Right atrium auricular region (tissue), 2 donors: ENCODE measurements around a stretch of chr18.

DNA sequence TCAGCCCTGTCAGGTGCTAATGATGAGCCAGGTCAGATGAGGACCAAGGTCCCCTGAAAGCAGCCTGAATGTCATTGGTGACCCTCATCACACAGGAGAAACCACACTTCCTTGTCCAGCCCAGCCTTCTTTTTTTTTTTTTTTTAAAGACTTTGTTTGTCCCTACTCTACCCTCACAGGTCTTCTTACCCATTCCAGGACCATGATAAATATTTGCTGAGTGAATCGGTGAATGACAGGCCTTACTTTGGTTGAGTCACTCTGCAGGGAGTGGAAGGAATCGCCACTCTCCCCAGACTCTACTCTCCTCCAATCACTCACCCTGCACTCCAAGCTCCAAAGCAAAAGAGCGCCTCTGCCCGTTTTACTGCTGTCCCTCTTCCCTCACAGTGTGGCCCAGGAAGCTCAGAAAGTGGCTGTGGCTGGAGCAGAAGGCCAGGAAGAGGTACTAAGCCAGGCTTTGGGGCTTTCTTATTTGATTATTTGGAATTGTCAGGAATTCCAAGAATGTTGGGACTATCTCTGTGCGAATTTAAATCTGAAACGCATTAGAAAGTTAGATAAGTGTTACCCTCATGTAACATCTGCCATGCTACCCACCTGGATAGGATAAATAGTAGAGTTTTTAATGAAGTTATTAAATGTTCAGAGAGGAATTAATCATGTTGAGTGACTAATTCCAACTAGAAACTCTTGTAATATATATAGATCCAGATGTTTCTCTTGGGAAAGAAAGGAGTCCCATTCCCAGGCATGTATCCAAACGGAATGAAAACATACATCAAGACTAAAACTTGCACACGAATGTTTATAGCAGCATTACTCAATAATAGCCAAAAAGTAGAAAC, 43.1 kb upstream of the CHMP1B start:
- PRO-cap, result no peak
- RAMPAGE, long total RNA, 2 experiments, result no peak in any of the 2 experiments

- PRO-cap, result no peak
- RAMPAGE, long total RNA, 2 experiments, result no peak in any of the 2 experiments
Measured at GRCh38 chr18:11955115-11956185, 25.9 kb upstream of the IMPA2 start.

- PRO-cap, result no peak
- RAMPAGE, long total RNA, 2 experiments, result no peak in any of the 2 experiments
Measured at GRCh38 chr18:12008187-12008805, 27.0 kb downstream of the IMPA2 start.

- PRO-cap, result no peak
- RAMPAGE, long total RNA, 2 experiments, result no peak in any of the 2 experiments
Measured at GRCh38 chr18:12038607-12039579, 54.8 kb upstream of the ANKRD62 start.

DNA sequence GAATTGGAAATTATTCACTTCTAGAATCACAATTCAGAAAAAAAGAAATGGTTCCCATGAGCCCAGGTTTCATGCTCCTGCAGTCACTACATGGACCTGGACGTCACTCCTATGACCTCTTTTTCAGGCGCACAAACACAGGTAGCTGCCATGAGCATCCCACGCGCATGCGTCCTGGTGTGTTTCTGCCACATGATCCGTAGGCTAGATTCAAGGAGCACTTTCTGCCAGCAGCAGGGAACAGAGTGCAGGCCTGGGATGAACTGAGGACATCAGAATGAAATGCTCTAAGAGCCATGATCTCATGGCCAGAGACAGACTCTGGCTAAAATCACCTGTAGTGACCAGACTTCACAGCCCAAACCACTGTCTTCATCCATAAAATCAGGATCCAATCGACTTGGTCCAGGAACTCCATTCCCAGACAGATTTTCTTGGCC, 26.0 kb downstream of the CIDEA start:
- PRO-cap, result bidirectional peak, plus-strand start at position 240 of the sequence, minus-strand start at position 176 of the sequence
- RAMPAGE, long total RNA, 2 experiments, result no peak in any of the 2 experiments

GRCh38 chr18:12306218-12306740, 1.8 kb upstream of the TUBB6 start:
- PRO-cap, result no peak
- RAMPAGE, long total RNA, 2 experiments, result no peak in any of the 2 experiments

GRCh38 chr18:12307173-12307770, 769 bp upstream of the TUBB6 start:
- PRO-cap, result unidirectional peak, plus-strand start at chr18:12307600; unidirectional peak, plus-strand start at chr18:12307690
- RAMPAGE, long total RNA, 2 experiments, result no peak in any of the 2 experiments

DNA sequence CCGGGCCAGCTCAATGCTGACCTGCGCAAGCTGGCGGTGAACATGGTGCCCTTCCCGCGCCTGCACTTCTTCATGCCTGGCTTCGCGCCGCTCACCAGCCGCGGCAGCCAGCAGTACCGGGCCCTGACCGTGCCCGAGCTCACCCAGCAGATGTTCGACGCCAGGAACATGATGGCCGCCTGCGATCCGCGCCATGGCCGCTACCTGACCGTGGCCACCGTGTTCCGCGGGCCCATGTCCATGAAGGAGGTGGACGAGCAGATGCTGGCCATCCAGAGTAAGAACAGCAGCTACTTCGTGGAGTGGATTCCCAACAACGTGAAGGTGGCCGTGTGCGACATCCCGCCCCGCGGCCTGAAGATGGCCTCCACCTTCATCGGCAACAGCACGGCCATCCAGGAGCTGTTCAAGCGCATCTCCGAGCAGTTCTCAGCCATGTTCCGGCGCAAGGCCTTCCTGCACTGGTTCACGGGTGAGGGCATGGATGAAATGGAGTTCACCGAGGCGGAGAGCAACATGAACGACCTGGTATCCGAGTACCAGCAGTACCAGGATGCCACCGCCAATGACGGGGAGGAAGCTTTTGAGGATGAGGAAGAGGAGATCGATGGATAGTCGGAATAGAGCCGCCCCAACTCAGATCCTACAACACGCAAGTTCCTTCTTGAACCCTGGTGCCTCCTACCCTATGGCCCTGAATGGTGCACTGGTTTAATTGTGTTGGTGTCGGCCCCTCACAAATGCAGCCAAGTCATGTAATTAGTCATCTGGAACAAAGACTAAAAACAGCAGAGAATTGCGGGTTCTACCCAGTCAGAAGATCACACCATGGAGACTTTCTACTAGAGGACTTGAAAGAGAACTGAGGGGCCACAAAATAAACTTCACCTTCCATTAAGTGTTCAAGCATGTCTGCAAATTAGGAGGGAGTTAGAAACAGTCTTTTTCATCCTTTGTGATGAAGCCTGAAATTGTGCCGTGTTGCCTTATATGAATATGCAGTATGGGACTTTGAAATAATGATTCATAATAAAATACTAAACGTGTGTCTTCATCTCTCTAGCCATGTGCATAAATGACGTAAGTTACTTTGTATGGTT, 17.8 kb downstream of the TUBB6 start:
- PRO-cap, result no peak
- RAMPAGE, long total RNA, 2 experiments, result no peak in any of the 2 experiments

DNA sequence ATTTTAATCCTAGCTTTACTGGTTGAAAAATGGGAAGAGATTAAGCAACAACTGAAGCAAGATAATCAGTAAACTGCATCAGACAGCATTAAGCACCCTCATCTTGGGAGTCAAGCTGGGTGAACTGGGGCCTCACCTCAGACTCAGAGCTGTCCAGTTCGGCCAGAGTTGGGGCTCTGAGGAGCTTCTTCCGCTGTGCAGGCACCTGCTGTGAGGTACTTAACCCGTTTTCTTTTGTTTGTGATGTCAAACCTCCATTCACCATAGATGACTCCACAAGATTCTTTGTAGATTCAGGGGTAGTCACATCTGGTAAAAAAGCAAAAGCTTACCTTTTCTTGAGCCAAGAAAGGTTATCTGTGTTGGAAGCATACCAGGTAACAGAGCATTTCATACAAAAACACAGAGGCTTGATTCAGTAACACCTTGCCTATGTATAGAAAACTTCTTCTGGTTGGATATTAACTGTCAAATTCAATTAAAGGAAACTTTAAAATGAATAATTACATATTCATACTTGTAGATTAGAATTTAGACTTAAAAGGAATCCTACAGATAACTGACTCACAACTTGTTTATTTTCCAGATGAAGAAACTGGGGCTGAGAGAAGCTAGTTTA, 71.9 kb downstream of the PRELID3A start:
- PRO-cap, result no peak
- RAMPAGE, long total RNA, 2 experiments, result no peak in any of the 2 experiments

DNA sequence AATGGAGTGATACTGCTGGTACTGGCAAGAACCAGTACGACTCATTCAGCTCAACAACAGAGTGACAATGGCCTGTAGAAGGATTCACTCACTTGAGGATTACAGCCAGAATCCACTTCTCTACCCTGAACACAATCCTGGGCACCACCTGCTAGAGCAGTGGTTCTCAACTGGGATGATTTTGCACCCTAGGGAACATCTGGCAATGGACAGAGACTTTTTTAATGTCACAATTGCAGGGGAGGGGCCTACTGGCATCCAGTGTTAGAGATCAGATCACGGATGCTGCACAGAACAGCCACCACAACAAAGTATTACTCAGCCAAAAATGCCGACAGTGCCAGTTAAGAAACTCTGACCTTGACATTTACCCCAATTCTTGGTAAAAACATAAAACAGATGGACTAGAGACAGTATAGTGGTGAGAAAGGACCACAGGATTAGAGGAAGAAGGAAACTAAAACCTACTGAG, 5.0 kb downstream of the SPIRE1 start:
- PRO-cap, result no peak
- RAMPAGE, long total RNA, 2 experiments, result no peak in any of the 2 experiments

GRCh38 chr18:12703480-12703647, 522 bp downstream of the PSMG2 start:
- PRO-cap, result no peak
- RAMPAGE, long total RNA, 2 experiments, result no peak in any of the 2 experiments

GRCh38 chr18:12879726-12880346, 4.2 kb downstream of the PTPN2 start:
- PRO-cap, result no peak
- RAMPAGE, long total RNA, 2 experiments, result no peak in any of the 2 experiments

DNA sequence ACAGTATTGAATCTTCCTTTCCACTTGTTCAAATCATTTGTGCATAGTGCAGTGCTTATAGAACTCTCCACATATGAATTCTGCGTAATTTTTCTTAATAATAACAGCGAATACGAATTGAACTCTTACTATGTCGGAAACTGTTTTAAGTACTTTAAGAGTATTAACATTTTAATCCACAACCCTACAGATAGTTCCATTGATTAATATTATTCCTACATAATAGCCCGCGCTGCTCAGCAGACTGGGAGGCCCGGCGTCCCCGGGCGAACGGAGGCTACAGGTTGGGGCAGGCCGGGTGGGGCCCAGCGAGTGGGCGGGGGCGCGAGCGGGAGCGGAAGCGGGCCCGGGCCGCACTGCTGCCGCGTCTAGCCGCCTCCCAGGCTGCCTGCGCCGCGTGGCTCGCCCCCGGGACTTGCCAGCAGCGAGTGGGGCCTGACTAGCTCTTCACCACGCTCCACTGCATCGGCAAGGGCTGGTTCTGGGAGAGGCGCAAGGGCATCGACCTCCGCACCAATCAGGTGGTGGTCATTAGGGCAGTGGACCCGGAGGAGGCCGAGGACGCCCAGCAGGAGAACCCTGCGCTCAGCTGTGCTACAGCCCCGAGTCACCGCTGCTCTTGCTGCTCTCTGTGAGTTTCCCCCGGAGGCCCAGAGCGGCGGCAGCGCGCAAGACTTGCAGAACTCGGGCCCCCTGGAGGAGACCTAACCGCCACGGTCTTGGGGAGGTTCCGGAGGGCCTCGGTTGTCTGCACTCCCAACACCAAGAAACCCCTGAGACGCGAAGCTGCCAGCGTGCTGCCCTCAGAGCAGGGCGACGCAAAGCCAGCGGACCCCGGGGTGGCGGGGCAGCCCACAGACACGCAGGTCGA, 27.0 kb upstream of the PTPN2 start:
- PRO-cap, result bidirectional peak, plus-strand start at position 359 of the sequence, minus-strand start at position 272 of the sequence
- RAMPAGE, long total RNA, 2 experiments, result start-site peak on the plus strand in 1 of 2 experiments, centred at position 362 of the sequence, 8 reads per replicate

- PRO-cap, result no peak
- RAMPAGE, long total RNA, 2 experiments, result no peak in any of the 2 experiments
Measured at GRCh38 chr18:12921285-12921655, 26.5 kb upstream of the SEH1L start.

- PRO-cap, result no peak
- RAMPAGE, long total RNA, 2 experiments, result no peak in any of the 2 experiments
Measured at GRCh38 chr18:12985271-12985757, 5.8 kb upstream of the CEP192 start.

- PRO-cap, result no peak
- RAMPAGE, long total RNA, 2 experiments, result no peak in any of the 2 experiments
Measured at GRCh38 chr18:13217075-13217418, 1.5 kb upstream of the LDLRAD4 start.

GRCh38 chr18:13416044-13416598, 197.6 kb downstream of the LDLRAD4 start:
- PRO-cap, result bidirectional peak, plus-strand start at chr18:13416474, minus-strand start at chr18:13416350
- RAMPAGE, long total RNA, 2 experiments, result no peak in any of the 2 experiments

- PRO-cap, result no peak
- RAMPAGE, long total RNA, 2 experiments, result no peak in any of the 2 experiments
Measured at GRCh38 chr18:13460571-13461670, 242.4 kb downstream of the LDLRAD4 start.

GRCh38 chr18:13538817-13539493, 187.4 kb downstream of the FAM210A start:
- PRO-cap, result bidirectional peak, plus-strand start at chr18:13539327, minus-strand start at chr18:13539002
- RAMPAGE, long total RNA, 2 experiments, result no peak in any of the 2 experiments

- PRO-cap, result bidirectional peak, plus-strand start at chr18:13563637, minus-strand start at chr18:13563437
- RAMPAGE, long total RNA, 2 experiments, result no peak in any of the 2 experiments
Measured at GRCh38 chr18:13563134-13563833, 163.1 kb downstream of the FAM210A start.